Measurements from ENCODE around the genes SLC1A4 and ACTR2.

CAGE:
- cytosol, long polyA minus RNA = no peak
- cytosol, long polyA plus RNA = no peak
- long polyA plus RNA = no peak
- nucleus, long polyA minus RNA = no peak
- nucleus, long polyA plus RNA = no peak
Measured at GRCh38 chr2:64532364-64532764, 8.2 kb downstream of the AFTPH start.

DNA sequence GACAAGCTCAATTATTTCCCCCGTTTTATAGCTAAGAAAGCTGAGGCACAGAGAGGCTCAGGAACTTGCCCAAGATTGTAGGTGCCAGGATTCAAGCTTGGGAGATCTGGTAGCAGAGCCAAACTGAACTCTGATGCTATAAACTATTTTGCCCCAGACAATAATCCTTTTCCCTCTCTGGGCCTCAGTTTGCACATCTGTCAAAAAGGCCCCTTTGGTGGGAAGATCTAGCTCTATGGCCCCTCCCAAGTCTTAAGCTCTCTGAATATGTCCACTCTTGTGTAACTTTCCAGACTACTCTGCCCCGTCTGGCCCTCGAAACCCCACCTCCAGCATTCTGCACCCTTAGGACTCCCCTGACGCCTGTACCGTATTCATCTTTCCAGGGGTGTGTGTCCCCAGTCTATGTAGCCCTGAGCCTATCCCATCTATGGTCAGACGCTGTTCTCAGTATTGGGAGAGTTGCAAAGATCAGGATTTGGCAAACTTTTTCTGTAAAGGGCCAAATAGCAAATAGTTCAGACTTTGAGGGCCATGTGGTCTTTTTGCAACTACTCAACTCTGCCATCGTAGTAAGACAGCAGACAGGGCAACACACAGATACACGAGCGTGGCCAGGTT lies 24.8 kb downstream of the SERTAD2 start:
CAGE:
- cytosol, long polyA minus RNA = no peak
- cytosol, long polyA plus RNA = no peak
- long polyA plus RNA = no peak
- nucleus, long polyA minus RNA = no peak
- nucleus, long polyA plus RNA = no peak

DNA sequence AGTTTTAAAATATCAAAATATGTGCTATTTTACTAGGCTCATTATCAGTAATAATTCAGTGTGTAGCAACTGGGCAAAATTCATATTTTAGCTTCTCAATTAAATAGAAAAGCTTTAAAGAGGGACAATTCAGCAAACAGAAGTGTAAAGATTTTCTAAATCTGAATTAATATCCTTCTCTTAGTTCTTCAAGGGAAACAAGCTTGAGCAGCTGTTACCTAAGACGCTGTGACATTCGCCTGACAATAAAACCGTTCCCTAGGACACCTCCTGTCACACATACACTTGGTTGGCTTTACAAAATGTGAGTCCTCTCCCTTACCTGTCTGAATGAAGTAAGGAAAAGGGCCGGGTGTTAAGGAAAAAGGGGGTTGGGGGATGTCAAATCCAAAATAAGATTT lies 2.2 kb downstream of the SERTAD2 start:
CAGE:
- cytosol, long polyA minus RNA = no peak
- cytosol, long polyA plus RNA = no peak
- long polyA plus RNA = no peak
- nucleus, long polyA minus RNA = no peak
- nucleus, long polyA plus RNA = no peak

DNA sequence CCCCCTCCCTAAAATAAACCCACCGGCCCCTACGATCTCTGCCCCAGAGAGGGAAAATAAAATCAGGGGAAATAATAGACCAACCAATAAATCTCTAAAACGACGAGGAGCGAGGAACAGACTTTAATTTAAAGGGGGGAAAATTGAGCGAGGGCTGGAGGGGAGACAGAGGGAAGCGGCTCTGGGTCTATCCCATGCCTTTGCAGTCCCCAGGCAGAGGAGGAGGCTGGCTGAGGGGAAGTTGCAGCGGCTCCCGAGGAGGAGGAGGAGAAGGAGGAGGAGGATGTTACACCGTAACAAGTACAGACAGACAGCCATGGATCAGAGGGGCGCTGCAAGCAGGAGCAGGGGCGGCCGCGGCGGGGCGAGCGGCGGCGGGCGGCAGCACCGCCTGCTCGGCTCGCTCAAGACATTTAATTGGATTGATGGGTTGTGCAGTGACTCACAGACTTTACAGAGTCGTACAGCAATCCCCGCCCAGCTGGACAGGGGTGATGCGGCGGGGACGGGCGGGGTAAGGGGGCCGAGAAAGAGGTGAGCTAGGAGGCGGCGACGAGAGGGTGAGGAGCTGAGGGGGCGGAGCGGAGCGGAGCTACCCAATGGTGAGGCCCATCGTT lies 96.9 kb upstream of the SERTAD2 start:
CAGE:
- cytosol, long polyA minus RNA = start-site peak on the minus strand centred at position 223 of the sequence, 42 bp wide, 6 reads; start-site peak on the minus strand centred at position 421 of the sequence, 13 bp wide, 8 reads
- cytosol, long polyA plus RNA = no peak
- long polyA plus RNA = no peak
- nucleus, long polyA minus RNA = start-site peak on the minus strand centred at position 389 of the sequence, 87 bp wide, 14 reads
- nucleus, long polyA plus RNA = start-site peak on the minus strand centred at position 395 of the sequence, 80 bp wide, 24 and 11 reads in 2 replicates

GRCh38 chr2:64839881-64840337 lies 149.3 kb upstream of the SLC1A4 start:
CAGE:
- cytosol, long polyA minus RNA = no peak
- cytosol, long polyA plus RNA = no peak
- long polyA plus RNA = no peak
- nucleus, long polyA minus RNA = no peak
- nucleus, long polyA plus RNA = no peak

DNA sequence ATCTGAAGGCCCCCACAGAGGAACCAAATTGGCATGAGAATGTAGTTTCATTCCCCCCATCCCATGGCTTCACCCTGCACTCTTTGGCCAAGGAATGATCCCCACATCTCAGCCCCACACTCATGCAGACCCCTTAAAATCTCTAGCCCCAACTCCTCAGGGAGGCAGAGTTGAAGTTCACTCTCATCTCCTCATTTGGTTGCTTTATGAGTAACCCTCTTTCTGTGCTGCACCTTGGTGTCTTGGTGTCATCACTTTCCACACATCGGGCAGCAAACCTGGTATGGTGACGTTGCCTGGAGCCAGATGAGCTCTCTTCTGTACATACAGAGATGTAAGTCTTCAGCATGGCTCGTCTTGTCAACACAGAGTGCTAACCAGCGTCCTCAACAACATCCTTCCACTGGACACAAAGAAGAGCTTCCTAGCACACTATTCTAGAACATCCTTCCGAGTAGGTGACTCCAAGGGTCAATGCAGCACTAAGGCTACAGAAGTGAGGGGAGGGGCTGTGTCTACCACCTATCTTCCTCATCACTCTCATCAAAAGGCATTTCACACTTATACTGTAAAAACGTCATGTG lies 108.3 kb upstream of the SLC1A4 start:
CAGE:
- cytosol, long polyA minus RNA = no peak
- cytosol, long polyA plus RNA = no peak
- long polyA plus RNA = no peak
- nucleus, long polyA minus RNA = no peak
- nucleus, long polyA plus RNA = no peak

GRCh38 chr2:64915171-64915456 lies 74.1 kb upstream of the SLC1A4 start:
CAGE:
- cytosol, long polyA minus RNA = no peak
- cytosol, long polyA plus RNA = no peak
- long polyA plus RNA = no peak
- nucleus, long polyA minus RNA = no peak
- nucleus, long polyA plus RNA = no peak

GRCh38 chr2:64917619-64918341 lies 71.4 kb upstream of the SLC1A4 start:
CAGE:
- cytosol, long polyA minus RNA = no peak
- cytosol, long polyA plus RNA = no peak
- long polyA plus RNA = no peak
- nucleus, long polyA minus RNA = no peak
- nucleus, long polyA plus RNA = no peak

DNA sequence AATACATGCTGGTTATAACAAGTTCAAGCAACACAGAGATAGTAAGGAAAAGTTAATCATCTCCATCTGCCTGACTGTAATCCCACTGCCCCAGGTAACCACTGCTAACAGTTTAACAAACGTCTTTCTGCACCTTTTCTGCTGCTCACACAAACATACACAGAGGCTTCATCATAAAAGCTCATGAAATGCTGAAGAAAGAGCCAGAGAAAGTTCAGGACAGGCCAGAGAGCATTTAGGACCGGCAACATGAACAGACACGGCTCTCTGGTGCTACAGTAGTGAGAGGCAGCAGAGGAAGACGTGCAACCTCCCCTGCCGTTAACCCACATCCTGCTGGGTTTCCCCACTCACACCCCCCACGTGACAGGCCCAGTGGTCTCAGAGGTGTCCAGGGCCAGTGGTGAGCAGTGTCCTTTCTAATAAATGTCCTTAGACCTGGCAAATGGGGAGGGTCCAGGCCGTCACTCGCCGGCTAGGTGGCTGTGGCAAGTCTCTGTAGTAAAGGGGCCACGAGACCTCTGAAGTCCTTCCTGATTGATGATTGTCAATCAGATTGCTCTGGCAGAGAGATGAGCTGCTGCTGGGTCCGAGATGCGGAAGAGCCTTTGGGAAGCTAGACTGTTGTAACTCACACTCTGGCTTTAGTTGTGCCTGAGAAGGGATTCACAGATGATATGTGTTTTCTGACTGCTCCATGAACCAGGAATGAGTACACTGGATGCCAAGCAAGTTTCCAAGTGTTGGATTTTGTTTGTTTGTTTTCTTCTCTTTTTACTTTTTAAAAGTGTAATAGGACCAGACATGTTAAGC lies 42.9 kb upstream of the SLC1A4 start:
CAGE:
- cytosol, long polyA minus RNA = no peak
- cytosol, long polyA plus RNA = no peak
- long polyA plus RNA = no peak
- nucleus, long polyA minus RNA = no peak
- nucleus, long polyA plus RNA = no peak

GRCh38 chr2:64988577-64989545 lies at the start of gene SLC1A4:
TSS of gene SLC1A4 (plus strand) at chr2:64989399.
CAGE:
- cytosol, long polyA minus RNA = no peak
- cytosol, long polyA plus RNA = no peak
- long polyA plus RNA = no peak
- nucleus, long polyA minus RNA = no peak
- nucleus, long polyA plus RNA = no peak

DNA sequence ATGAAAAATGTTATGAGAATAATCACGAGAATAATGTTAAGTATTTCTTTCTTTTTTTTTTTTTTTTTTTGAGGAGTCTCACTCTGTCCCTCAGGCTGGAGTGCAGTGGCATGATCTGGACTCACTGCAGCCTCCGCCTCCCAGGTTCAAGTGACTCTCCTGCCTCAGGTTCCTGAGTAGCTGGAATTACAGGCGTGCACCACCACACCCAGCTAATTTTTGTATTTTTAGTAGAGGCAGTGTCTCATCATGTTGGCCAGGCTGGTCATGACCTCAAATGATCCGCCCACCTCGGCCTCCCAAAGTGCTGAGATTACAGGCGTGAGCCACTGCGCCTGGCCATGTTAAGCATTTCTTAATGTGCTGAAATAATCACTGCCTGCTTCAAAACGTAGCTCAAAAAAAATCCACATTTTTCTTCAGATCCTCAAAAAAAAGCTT lies 4.5 kb downstream of the RAB1A start:
CAGE:
- cytosol, long polyA minus RNA = no peak
- cytosol, long polyA plus RNA = no peak
- long polyA plus RNA = no peak
- nucleus, long polyA minus RNA = no peak
- nucleus, long polyA plus RNA = no peak

CAGE:
- cytosol, long polyA minus RNA = no peak
- cytosol, long polyA plus RNA = no peak
- long polyA plus RNA = no peak
- nucleus, long polyA minus RNA = no peak
- nucleus, long polyA plus RNA = no peak
Measured at GRCh38 chr2:65159787-65160263, 29.9 kb upstream of the RAB1A start.

GRCh38 chr2:65170451-65171085 lies 40.7 kb upstream of the RAB1A start:
CAGE:
- cytosol, long polyA minus RNA = no peak
- cytosol, long polyA plus RNA = no peak
- long polyA plus RNA = no peak
- nucleus, long polyA minus RNA = no peak
- nucleus, long polyA plus RNA = no peak

GRCh38 chr2:65177594-65178205 lies 47.8 kb upstream of the RAB1A start:
CAGE:
- cytosol, long polyA minus RNA = no peak
- cytosol, long polyA plus RNA = no peak
- long polyA plus RNA = no peak
- nucleus, long polyA minus RNA = no peak
- nucleus, long polyA plus RNA = no peak

DNA sequence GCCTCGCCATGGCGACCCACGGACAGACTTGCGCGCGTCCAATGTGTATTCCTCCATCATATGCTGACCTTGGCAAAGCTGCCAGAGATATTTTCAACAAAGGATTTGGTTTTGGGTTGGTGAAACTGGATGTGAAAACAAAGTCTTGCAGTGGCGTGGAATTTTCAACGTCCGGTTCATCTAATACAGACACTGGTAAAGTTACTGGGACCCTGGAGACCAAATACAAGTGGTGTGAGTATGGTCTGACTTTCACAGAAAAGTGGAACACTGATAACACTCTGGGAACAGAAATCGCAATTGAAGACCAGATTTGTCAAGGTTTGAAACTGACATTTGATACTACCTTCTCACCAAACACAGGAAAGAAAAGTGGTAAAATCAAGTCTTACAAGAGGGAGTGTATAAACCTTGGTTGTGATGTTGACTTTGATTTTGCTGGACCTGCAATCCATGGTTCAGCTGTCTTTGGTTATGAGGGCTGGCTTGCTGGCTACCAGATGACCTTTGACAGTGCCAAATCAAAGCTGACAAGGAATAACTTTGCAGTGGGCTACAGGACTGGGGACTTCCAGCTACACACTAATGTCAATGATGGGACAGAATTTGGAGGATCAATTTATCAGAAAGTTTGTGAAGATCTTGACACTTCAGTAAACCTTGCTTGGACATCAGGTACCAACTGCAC lies 22.4 kb upstream of the ACTR2 start:
CAGE:
- cytosol, long polyA minus RNA = no peak
- cytosol, long polyA plus RNA = no peak
- long polyA plus RNA = no peak
- nucleus, long polyA minus RNA = no peak
- nucleus, long polyA plus RNA = no peak

DNA sequence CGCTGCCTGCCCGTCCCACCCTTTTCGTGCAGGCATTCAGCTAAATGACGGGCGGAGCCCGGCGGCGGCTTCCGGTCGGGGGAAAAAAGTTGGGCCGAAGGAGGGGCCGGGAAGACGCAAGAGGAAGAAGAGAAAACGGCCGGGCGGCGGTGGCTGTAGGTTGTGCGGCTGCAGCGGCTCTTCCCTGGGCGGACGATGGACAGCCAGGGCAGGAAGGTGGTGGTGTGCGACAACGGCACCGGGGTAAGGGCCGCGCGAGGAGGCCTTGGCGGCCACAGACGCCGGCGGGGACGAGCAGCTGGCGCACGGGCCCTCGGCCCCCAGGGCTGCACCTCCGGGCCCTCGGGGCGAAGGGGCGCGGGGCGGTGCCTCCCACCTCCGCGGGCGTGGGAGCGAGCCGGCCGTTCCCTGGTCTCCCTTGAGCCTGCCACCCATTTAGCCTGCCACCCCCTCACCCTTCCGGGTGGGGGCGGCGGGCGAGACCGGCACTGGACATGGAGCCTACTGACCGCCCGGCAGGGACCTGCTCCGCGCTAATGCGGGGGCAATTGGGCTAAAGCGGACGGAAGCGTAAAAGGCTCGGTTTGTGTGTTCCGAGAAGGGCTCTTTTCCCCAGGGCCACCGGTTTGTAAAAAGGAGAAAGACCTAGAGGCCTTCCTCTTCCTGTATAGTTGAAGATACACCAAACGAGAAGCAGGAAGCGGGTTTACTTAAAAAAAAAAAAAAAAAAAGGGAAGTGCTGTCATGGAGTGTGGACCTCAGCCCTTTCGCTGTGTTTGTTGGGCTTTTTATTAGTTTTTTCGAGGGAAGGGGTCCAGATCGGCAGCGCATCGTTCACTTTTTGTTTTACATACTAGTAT lies at the start of gene ACTR2:
Gene ACTR2, plus strand, starts transcription at position 117 of the 860 bp plus-strand sequence.
CAGE:
- cytosol, long polyA minus RNA = start-site peak on the plus strand centred at position 106 of the sequence, 55 bp wide, 2,892 reads
- cytosol, long polyA plus RNA = start-site peak on the plus strand centred at position 144 of the sequence, 157 bp wide, 3,347 and 1,100 reads in 2 replicates
- long polyA plus RNA = start-site peak on the plus strand centred at position 152 of the sequence, 136 bp wide, 5,912 and 5,218 reads in 2 replicates
- nucleus, long polyA minus RNA = start-site peak on the plus strand centred at position 104 of the sequence, 54 bp wide, 1,360 reads
- nucleus, long polyA plus RNA = start-site peak on the plus strand centred at position 148 of the sequence, 143 bp wide, 2,781 and 3,279 reads in 2 replicates

DNA sequence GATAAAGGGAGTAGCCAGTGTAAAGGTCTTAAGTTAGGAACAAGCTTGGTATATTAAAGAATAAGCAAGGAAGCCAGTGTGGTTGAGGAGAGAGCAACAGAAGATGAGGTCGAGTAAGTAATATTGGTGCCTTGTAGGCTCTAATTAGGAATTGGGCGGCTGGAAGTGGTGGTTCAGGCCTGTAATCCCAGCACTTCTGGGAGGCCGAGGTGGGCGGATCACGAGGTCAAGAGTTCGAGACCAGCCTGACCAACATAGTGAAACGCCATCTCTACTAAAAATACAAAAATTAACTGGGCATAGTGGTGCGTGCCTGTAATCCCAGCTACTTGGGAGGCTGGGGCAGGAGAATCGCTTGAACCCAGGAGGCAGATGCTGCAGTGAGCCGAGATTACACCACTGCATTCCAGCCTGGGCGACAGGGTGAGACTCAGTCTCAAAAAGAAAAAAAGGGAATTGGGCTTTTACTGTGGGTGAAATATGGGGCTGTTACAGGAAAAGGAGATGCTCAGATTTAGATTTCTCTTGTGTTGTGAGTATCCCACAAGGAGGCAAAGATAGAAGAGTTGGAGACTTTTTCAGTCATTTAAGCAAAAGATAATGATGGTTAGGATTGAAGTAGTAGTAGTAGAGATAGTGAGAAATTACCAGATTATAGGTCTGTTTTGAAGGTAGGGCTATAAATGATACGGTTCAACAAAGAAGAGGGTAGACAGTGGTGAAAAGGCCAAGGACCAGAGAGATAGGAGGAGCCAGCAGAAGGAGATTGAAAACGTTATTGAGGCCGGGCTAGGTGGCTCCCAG lies 20.5 kb downstream of the ACTR2 start:
CAGE:
- cytosol, long polyA minus RNA = no peak
- cytosol, long polyA plus RNA = no peak
- long polyA plus RNA = no peak
- nucleus, long polyA minus RNA = no peak
- nucleus, long polyA plus RNA = no peak

DNA sequence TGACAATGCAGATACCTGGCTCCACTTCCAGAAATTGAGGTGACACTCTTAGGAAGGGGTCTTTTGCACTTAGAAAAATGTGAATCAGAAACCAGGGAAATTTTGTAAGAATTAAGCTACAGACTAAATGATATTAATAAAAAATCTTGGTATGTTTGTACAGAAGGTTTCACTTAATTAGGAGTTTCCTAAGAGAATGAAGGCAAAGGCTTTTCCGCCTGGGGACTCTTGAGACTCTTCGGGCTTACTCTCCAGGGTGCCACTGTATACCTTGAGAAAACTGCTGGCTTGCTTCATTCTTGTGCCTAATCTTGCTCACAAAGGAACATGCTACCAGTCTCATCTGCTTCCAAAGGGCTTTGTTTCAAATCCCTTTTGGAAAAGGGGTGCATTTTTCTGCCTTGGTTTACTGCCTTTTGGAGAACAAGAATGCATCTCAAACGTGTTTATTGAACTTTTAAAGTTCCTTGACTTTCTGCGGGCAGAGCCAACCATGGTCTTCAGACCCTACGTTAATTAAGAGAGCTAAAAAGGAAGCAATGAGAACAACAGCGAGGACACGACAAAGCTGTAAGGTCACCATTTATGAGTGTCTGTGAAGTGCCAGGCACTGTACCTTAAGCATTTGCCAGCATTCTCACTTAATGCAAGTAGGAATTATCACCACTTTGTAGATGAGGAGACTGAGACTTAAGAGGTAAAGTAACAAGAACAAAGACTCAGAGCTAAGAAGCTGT lies 49.6 kb downstream of the ACTR2 start:
CAGE:
- cytosol, long polyA minus RNA = no peak
- cytosol, long polyA plus RNA = no peak
- long polyA plus RNA = no peak
- nucleus, long polyA minus RNA = no peak
- nucleus, long polyA plus RNA = no peak

CAGE:
- cytosol, long polyA minus RNA = no peak
- cytosol, long polyA plus RNA = no peak
- long polyA plus RNA = no peak
- nucleus, long polyA minus RNA = no peak
- nucleus, long polyA plus RNA = no peak
Measured at GRCh38 chr2:65395058-65395418, 37.4 kb downstream of the SPRED2 start.

GRCh38 chr2:65545685-65546376 lies 113.4 kb upstream of the SPRED2 start:
CAGE:
- cytosol, long polyA minus RNA = no peak
- cytosol, long polyA plus RNA = no peak
- long polyA plus RNA = no peak
- nucleus, long polyA minus RNA = no peak
- nucleus, long polyA plus RNA = no peak